ENCODE measurements around a stretch of chr7.

DNA sequence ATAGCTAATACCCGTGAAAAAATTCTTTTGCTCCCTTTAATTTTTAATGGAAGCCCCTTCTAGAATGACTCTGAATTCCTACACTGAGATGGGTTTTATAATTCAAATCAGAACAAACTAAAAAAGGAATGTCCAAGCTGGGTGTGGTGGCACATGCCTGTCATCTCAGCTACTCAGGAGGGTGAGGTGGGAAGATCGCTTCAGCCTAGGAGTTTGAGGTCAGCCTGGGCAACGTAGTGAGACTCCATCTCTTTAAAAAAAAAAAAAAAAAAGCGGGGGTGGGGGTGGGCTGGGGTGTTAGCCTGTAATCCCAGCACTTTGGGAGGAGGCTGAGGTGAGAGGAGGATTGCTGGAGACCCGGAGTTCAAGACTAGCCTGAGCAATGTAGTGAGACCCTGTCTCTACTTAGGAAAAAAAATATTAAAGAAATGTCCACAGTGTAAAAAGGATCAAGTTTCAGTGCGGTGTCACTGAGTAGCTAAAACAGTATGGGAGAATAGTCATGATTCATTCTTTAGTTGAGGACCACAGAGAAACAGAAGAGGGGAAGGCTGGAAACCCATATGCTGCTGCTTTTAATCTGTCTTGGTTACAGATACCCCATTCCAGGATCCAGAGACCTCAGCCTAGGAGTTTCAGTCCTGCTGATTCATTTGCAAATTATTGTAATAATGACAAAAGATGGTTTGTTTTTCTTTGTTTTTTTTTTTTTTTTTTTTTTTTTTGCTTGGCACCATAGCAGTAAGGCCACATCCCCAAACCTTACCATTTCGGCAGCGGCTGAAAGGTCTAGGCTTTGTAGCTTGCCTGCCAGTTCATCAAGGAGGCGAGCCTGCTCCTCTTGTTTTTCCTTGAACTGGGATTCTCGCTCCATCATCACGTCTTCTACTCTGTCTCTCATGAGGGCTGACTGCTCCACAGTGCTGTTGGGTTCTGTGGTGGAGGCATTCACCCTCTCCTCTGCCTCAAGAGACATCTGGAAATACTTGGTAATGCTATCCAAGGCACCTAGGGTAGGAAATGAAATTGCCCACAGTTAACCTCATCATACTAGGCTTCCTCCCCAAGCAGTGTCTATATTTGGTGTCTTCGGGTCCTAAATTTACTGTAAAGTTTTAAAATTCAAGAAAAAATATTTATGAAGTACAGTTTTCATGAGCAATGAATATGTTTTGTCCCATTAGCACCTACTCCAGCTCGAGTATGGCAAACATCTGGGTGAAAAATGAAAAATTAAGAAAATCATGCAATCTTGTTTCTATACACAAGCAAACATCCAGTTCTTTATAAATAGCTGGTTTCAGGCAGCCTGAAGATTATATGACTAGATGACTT lies 44.1 kb downstream of the DLD start:
- PRO-cap = no peak

- PRO-cap = no peak
Observed at GRCh38 chr7:107945037-107946262, 54.5 kb downstream of the DLD start.

- PRO-cap = no peak
Observed at GRCh38 chr7:107952370-107952937, 50.5 kb downstream of the LAMB1 start.

GRCh38 chr7:108001853-108002614 lies 927 bp downstream of the LAMB1 start:
- PRO-cap = no peak

GRCh38 chr7:108470486-108471215 lies 14.4 kb upstream of the NRCAM start:
- PRO-cap = no peak

DNA sequence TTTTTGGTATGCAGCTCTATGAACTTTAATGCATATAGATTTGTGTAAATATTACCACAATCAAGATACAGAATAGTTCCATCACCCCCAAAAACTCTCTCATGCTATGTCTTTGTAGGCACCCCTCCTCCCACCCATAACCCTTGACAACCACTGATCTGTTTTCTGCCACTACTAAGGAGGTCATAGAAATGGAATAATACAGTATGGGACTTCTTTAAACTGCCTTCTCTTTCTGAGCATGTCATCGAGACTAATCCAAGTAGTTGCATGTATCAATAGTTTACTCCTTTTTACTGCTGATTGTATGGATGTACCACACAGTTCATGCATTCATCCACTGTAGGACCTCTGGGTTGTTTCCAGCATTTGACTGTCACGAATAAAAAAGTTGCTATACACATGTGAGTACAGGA lies 24.5 kb upstream of the NRCAM start:
- PRO-cap = no peak

DNA sequence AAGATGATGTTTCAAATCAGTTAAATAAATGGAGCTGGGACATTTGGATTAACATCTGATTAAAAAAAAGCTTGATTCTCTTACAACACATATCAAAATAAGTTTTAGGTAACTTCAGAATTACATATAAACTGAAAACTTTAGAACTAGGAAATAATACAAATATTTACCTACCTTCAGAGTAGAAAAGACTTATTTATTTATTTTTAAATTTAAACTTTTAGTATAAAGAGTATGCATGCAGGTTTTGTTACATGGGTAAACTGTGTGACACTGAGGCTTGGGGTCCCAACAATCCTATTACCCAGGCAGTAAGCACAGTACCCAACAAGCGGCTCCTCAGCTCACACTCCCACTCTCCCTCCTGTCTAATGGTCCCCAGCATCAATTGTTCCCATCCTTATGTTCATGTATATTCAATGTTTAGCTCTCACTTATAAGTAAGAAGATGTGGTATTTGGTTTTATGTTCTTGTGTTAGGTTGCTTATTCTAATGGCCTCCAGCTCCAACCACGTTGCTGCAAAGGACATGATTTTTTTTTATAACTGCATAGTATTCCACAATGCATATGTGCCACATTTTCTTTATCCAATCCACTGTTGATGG lies 31.8 kb downstream of the PNPLA8 start:
- PRO-cap = no peak

- PRO-cap = no peak
Observed at GRCh38 chr7:110534124-110534900, 556.6 kb upstream of the LRRN3 start.

DNA sequence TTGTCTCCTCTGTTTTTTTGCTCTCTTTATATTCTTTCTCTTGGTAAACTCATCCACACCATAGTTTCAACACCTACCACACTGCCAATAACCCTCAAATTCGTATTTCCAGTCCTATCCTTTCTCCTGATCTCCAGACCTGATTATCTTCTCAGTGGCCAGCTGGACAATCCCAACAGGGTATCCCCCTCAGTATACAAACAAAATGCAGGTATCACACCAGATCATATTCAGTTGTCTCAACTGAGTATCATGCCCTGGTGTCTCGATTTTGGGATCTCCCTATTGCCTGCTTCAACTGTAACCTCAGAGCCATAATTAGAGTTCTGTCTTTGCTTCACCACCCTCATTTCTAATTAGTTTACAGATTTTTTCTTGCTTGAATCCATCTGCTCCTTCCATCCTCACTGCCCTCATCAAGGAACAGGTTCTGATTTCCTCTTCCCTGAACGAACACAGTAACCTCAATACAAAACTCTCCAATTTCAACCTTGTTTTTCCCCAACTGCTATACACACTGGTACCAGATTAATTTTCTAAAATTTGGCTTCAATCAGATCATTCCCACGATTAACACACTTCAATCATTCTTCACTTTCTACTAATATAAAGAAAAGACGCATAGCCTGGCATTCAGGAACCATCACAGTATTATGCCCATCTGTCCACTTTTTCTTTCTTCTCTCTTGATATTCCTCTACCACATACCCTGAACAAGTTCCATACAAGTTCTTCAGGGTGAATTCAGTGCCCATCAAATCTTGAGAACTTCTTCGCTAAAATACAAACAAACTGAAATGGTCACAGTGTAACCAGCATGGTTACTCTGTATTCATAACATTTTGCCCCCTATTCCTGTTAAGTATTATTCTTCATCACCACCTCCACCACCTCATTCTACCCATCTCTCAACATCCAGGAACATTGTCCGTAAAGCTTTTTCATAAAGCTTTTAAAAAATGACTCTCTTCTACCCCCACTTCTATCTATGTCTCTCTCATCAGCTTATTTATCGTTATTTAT lies 404.3 kb upstream of the LRRN3 start:
- PRO-cap = no peak

DNA sequence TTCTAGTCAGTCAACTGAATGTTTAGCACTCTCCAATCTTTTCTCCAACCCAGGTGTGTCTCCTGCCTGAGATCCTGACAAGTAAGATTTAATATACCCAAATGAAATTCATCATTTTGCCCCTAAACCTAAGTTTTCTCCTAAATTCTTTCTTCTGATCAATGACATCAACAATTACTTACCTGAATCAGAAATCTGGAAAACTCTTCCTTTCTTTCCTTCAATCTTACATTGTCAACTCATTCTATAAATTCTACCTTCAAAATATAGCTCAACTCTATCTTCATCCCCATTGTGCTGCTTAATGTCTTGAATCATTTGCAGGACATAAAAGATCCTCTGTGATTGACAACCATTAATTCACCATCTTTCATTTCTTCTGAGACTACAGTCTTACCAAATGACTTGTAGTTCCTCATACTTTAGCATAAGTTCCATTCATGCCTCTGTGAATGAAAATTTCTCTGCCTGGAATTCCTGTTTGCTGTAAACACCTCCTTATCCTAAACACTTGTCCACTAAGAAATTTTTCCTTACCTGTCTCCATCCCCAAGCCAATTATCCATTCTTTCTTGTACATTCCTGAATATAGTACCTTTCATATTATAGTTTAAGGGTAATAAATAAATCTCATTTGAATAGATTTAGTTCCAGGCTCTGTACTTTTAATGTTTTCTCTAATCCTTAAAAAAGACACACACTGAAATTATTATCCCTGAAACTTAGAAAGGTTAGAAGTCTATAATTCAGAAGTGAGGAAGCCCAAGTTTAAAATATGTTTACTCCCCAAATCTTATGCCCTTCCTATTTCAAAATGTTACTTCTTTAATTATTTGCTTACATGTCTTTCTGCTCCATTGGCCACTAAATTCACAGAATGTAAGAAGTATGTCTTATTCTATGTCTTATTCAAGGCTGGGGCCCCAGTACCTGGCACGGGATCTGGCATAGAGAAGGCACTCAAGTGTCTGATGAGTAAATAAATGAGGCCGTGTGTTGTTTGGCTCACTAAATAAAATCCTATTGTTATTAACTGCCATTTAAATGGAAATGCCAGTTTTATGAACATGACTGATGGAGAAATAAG lies 268.6 kb upstream of the LRRN3 start:
- PRO-cap = no peak

- PRO-cap = no peak
Observed at GRCh38 chr7:110870018-110870502, 220.9 kb upstream of the LRRN3 start.

GRCh38 chr7:111067153-111067564 lies 23.8 kb upstream of the LRRN3 start:
- PRO-cap = no peak

DNA sequence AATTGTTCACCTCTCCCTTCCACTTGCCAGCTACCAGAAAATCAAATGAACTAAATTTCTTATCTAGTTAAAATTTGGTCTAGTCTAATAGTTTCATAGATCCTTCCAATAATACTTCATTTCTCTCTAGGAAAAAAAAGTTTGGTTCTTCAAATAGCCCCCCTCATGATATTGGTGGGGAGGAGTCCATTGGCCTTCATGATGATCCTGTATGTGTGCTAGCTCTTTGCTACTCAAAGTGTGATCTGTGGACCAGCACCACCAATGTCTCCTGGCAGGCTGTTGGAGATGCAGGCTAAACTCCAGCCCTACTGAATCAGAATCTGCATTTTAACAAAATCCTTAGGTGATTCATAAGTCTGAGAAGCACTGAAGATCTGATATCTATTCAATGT lies 15.0 kb upstream of the LRRN3 start:
- PRO-cap = no peak

GRCh38 chr7:111413590-111414373 lies 148.5 kb downstream of the IMMP2L start:
- PRO-cap = no peak

- PRO-cap = unidirectional peak, plus-strand start at chr7:111562080
Observed at GRCh38 chr7:111561331-111562339, 657 bp downstream of the IMMP2L start.

- PRO-cap = no peak
Observed at GRCh38 chr7:111987433-111988127, 218.6 kb downstream of the DOCK4 start.

DNA sequence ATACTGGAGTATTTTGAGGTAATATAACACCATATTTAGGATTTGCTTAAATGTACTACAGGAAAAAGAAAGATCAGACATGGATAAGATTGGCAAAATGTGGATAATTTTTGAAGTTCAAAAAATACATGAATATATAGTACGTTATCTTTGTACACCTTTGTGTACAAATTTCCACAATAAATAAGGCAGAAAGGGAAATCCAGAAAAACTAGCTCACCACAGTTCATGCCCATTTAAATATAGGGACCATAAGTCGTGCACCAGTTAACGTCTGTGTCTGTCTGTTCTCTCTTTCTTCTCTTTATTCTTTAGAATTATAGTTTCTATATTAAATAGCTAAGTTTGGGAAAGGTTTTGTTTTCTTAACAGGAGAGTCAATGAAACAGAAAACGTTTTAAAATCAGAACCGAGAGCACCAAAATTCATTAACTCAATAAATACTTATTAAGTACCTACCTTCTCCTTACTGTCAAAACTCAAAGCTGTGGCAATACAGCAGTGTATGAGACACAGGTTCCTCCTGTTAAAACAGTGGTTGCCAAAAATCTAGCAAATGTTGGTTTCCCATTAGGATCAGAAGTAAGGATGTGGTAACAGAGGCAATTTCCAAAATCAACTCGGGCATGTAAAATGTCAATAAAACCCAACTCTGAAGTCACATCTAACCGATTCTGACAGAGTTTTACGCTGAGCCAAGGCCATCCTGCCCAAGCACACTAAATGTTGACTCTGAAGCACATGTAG lies 120.0 kb downstream of the DOCK4 start:
- PRO-cap = no peak

GRCh38 chr7:112257945-112258206 lies 51.4 kb downstream of the ZNF277 start:
- PRO-cap = no peak

GRCh38 chr7:112467545-112467848 lies 13.3 kb upstream of the LSMEM1 start:
- PRO-cap = no peak

DNA sequence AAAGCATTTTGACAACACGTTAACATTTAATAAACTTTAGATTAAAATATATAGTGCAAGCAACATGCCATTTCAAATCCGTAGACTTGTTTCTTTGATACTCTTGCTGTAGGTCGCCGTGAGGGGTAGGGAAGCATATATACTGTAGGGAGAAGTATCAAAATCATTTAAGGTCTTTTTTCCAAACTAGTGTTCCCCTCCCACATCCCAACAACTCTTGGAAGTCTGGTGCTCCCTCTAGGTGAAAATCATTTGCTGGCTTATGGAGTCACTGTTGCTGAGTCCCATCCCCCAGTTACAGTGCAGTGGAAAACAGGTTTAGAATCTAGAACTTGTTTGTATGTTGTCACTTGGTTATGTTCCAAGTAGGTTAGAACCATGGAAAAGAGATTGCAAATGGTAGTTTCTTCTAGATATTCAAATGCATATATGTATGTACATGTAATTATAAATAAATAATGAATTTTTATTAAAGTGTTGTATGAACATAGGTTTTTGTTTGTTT lies 4.0 kb upstream of the LSMEM1 start:
- PRO-cap = no peak

Measured in mesothelial cell of epicardium (in vitro differentiated cells).